Measurements from ENCODE around the genes ATAD2B and DNAJC27.

GRCh38 chr2:21255960-21256557 is 132.3 kb downstream of the TDRD15 start:
- CAGE, long polyA plus RNA: no peak
- RRBS: no CpG with 5 or more reads among the region's 6 CpGs

DNA sequence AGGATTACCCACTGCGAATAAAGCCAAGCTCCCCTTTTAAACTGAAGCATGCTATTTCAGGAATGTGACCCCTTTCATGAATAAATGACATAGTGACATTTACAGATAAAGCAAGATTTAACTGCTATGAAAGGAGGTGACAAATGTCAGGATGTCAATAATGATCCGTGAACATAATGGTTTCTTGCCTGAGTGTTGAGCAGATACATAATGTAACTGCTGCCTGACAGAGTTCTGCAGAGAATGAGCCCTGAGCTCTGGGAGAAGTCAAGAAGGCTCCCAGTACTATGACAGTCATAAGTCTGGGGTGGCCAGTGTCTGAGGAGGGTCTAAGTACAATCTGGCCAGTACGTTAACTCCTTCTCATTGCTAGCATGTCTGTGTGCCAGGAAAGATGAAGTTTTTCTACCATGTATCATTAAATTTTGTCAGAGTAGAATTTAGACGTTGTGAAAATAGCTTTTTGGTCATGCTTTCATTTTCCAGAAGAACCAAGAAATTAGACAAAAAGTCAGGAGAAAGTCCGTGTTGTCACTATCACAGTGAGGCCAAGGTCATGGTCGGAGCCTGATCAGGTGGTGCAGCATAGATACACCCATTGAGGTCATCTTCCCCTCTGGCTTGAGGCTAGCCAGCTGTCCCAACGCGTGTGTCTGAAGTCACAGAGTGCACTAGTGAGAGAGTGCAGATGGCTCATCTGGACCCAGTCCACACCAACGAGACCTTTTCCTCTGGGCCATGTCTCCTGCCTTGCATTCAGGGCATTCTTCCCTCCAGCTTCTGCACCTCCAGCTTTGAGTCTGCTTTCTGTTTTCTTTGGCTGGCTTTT is 146.7 kb downstream of the TDRD15 start:
- CAGE, long polyA plus RNA: no peak
- RRBS: no CpG with 5 or more reads among the region's 9 CpGs

DNA sequence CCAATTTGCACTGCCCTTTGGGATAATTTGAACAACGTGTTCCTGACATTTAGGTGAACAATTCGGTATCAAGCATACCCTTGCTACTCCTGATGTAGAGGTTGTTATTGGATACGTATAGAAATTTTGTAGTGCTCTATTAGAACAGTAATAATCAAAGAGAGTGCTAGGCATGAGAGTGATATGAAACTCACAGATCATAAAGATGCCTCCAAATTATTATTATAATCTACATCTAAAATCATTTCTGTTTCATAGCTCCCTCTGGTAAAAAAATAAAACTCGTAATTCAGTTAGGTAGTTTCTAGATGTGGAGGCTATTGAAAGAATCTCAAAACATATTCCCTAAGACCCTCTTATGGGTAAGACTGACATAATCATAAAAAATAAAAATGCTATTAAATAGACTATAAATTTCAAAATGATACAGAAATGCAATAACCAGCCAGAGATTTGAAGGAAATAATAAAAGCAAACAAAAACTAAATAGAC is 901.5 kb downstream of the TDRD15 start:
- CAGE, long polyA plus RNA: no peak
- RRBS: no CpG with 5 or more reads among the region's 4 CpGs

GRCh38 chr2:23563369-23563930 is 178.5 kb downstream of the KLHL29 start:
- CAGE, long polyA plus RNA: no peak
- RRBS: no CpG with 5 or more reads among the region's 15 CpGs

DNA sequence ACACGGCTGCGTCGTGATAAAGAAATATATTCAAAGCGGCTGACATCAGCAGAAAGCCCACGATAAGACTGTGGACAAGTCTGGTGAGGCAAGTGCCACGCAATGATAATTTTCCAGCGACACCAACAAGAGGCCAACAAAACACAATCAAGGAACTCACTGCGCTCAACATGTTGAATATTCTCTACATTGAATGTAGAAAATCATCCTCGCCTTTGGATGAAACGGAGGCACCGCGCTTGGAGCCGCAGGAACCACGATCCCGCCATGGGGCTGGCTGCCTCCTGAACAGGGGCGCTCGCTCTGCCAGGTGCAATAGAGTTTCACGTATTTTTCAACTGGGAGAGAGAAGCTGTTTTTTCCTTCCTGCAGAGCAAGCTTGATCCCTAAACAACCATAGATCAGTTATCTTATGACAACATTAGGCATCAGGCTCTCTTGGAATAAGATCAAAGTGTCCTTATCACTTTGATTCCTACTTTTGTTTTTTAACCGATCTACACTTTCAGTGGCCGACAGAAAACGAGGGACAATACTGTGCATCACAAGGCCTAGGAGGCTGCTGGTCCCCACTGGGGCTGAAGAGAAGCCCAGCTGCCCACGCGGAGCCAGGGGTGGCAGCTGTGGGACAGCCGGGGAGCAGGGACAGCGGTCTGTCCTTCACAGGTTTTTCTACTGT is 220.2 kb downstream of the ATAD2B start:
- CAGE, long polyA plus RNA: no peak
- RRBS: 100% methylated on average over 2 of the region's 25 CpGs

GRCh38 chr2:23926671-23927581 is at the start of gene ATAD2B:
Gene ATAD2B (minus strand): TSS chr2:23927123.
- CAGE, long polyA plus RNA: no peak
- RRBS: 2% methylated on average over 21 of the region's 94 CpGs

- CAGE, long polyA plus RNA: no peak
- RRBS: 0% methylated on average over 2 of the region's 10 CpGs
Observed at GRCh38 chr2:23927582-23927795, 566 bp upstream of the ATAD2B start.

GRCh38 chr2:24271369-24272183 is 88.8 kb downstream of the ITSN2 start:
- CAGE, long polyA plus RNA: no peak
- RRBS: no CpG with 5 or more reads among the region's 4 CpGs

DNA sequence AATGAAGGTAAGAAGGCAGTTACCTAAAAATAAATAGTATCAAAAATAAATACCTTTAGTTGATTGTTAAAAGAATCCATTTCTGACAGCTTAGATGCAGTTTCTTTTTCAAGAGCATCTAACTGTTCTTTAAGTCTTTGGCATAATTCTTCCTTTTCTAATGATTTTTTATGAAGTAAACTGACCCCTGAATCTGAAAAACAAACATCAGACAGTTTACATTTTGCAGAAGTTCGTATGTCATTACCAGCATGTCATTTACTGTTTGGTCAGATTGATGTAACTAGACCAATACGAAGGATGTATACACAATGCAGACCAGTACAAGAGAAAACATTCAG is 74.2 kb downstream of the ITSN2 start:
- CAGE, long polyA plus RNA: no peak
- RRBS: no CpG with 5 or more reads among the region's 2 CpGs

GRCh38 chr2:24298557-24298934 is 61.8 kb downstream of the ITSN2 start:
- CAGE, long polyA plus RNA: no peak
- RRBS: no CpG with 5 or more reads among the region's 7 CpGs

DNA sequence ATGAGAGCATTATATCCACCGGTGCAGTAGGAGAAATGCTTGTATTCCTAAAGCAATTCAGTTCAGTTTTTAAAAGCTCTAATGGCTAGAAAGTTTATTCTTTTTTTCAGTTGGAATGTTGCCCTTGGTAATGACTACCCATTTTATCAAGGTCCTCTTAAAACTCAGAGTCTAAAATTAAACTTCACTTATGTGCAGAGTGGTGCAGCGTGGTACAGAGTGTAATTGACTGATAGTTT is 21.3 kb downstream of the NCOA1 start:
- CAGE, long polyA plus RNA: no peak
- RRBS: no CpG with 5 or more reads among the region's 2 CpGs

DNA sequence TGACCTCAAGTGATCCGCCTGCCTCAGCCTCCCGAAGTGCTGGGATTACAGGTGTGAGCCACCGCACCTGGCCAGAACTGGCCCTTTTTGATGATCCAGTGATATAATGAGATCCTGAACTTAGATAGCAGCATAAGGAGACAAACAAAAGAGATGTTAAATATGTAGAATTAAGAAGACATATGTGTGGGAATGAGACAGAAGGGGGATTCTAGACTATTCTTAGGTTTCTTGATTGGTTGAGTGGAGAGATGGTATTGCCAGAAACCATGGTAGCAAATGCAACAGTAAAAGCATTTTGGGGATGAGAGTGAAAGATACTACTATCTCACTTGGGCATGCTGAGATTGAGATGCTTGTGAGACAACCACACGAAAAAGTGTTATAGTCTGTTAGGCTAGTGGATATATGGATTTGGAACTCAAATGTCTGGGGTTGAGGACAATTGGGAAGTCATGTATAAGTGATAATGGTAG is 49.7 kb downstream of the NCOA1 start:
- CAGE, long polyA plus RNA: no peak
- RRBS: no CpG with 5 or more reads among the region's 4 CpGs

DNA sequence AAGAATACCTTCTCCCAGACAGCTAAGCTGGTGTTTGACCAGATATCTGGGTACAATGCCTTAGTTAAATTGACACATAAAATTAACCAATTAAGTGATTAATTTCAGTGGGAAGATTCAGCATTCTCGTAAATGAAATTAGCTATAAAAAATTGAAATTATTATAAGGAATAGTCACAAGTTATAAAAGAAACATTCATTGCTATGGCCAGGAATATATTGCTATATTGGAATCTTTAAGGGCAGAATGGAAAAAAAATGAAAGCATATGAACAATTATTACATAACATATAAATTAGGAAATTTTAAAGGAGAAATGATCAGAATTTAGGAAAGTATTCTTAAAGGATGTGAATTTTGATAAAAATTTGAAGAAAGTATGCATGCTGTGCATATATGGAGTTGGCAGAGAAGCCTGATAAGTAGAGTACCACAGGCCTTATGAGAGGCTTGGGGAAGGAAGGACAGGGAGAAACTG is 107.1 kb downstream of the NCOA1 start:
- CAGE, long polyA plus RNA: no peak
- RRBS: no CpG with 5 or more reads among the region's 1 CpG

- CAGE, long polyA plus RNA: no peak
- RRBS: no CpG with 5 or more reads among the region's 23 CpGs
Observed at GRCh38 chr2:24832674-24833495, 39.7 kb downstream of the CENPO start.

GRCh38 chr2:24872461-24872914 is 47.5 kb downstream of the ADCY3 start:
- CAGE, long polyA plus RNA: no peak
- RRBS: no CpG with 5 or more reads among the region's 14 CpGs

- CAGE, long polyA plus RNA: no peak
- RRBS: no CpG with 5 or more reads among the region's 13 CpGs
Observed at GRCh38 chr2:24885176-24886220, 34.5 kb downstream of the ADCY3 start.

DNA sequence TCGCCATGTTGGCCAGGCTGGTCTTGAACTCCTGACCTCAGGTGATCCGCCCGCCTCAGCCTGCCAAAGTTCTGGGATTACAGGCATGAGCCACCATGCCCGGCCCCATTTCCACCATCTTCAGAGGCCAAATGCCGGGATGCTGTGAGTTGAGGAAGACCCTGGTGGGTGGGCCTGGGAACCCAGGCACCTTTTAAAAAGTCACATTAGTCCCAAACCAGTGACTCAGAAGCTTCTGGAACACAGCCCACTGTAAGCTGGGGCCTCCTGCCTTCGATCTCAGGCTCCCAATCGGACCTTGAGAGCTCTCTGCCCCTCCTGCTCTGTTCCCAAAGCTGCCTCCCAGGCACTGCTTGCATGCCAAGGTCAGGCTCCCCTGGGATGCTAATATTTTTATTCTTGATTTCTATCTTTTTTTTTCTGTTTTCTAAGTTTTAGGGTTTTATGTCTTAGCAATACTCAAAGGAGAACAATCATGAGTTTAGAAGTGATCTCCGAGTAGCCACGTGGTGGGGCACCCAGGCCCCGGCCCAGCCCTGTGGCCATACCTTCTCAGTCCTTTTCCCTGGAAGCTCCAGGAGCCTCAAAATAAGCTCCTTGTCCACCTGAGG is 4.2 kb downstream of the ADCY3 start:
- CAGE, long polyA plus RNA: no peak
- RRBS: no CpG with 5 or more reads among the region's 10 CpGs

- CAGE, long polyA plus RNA: no peak
- RRBS: under 1% methylated on average over 19 of the region's 70 CpGs
Observed at GRCh38 chr2:24971536-24972275, at the start of gene DNAJC27. Gene DNAJC27 (minus strand): TSS chr2:24971955.

DNA sequence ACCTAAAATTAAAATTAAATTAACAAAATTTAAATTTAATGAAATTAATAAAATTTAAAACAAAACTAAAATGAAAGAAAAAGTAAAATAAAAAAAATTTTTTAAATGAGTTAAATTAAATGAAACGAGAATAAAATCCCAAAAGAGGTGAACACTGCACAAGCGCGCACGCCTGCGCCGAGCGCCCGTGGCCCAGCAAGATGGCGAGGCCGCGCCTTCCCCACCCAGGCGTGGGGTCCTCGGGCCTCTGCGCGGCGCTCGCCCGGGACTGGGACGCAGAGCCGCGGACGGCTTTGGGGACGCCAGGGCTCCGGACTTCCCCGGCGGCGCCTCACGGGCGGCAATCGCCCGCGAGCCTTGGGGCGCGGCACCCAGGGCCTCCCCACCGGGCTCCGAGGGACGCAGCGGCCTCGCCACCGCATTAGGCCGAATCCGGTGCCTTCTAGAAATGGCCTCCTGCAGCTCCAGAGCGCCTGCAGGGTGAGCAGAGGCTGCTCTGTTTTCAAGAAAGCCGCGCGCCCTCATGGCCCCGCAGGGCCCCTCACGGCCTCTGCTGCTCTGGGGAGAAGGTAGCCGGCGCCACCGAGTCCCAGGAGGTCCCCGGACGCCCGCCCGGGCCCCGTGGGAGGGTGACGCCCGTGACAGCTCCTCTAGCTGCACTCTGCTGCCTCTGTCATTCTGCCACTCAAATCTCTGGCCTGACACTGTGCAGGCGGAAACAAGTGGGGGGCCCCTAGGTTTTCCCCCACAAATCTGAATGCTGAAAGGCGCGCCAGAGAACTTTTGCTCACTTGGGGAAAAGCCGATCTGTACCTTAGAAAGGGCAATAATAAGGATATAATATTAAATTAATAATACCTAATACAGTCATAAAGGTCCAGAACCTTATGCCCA is 35.9 kb upstream of the POMC start:
- CAGE, long polyA plus RNA: no peak
- RRBS: 24% methylated on average over 25 of the region's 62 CpGs

GRCh38 chr2:25215681-25216683 is 47.6 kb upstream of the POMC start:
- CAGE, long polyA plus RNA: no peak
- RRBS: 19% methylated on average over 37 of the region's 86 CpGs